Jejunum (tissue), 1 donor: Measurements from ENCODE around the genes TEX55 and NR1I2.

- PRO-cap = unidirectional peak, minus-strand start at chr3:117427696
Measured at GRCh38 chr3:117427544-117427840, 982.2 kb upstream of the LSAMP start.

DNA sequence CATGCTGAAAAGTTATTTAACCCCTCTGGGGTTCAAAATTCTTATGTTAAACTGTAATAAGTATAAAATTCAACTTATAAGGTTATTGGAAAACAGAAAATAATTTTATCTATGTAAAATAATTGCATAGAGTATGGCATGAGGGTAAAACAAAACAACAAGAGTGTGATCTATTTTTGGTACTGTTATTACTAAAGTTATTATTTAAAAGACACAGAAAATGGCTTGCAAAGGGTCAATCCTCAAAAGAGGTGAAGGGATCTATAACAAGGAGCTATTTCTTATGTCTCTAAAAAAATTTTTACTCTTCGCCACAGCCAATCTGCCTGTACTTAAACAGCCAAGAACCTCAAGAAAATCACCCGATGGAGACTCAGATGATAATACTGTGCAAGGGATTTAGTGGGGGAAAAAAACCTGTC lies 1293.2 kb upstream of the LSAMP start:
- PRO-cap = no peak

GRCh38 chr3:118742971-118743132 lies 291.8 kb downstream of the IGSF11 start:
- PRO-cap = no peak

DNA sequence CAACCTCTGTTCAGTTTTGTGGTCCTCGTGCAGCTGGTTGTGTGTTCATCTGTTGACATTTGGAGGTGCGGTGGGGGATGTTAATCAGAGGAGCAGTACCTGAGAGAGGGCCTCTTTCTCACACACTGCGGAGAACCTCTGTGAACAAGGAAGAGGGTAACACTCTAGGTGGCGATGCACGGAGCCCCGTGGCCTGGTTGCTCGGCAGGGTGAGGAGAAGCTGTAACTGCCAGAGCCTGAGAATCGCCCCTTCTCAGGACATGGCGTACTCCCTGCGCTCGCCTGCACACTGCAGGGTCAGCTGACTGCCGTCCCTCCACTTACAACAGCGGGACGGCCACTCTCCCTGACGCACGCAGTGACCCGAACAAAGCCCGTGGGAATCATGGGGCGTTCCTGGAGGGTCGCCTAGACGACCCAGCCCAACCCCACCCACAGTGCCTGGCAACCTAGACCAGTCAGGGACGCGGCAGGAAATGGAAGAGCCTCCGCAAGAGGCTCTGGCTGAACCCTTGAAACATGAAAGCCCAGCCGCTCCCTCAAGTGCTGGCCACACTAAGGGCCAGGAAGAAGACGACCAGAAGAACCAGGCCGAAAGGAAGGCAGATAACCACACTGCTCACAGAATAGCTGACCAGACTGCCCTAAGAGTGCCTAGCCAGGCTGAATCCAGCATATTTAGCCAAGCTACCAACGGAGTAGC lies at the start of gene TEX55:
Gene TEX55, plus strand, starts transcription at position 452 of the 703 bp plus-strand sequence.
- PRO-cap = no peak

DNA sequence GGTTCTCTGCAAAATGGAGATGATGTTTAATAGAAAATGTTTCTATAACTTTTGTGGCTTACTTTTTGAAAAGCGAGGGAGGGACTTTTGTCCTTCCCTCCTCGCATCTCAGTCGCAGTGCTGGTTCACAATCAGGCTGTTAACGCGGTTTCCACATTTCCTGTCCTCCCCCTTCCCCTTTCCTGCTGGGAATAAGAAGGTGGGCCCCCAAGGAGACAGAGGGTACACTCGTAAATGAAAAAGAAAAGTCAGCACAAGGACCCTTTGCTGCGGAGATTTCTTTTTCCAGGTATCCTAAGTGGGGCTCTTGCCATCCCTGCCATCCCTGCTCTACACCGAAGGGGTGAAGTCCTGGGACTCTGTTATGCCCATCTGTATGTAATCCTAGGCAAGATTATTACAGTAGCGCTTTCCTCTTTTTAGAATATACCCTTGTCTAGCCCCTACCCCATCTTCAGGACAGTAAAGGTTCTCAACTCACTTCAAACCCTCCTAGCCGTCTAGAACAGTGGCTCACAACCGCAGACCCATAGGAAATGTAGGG lies 29.6 kb downstream of the ARHGAP31 start:
- PRO-cap = no peak

DNA sequence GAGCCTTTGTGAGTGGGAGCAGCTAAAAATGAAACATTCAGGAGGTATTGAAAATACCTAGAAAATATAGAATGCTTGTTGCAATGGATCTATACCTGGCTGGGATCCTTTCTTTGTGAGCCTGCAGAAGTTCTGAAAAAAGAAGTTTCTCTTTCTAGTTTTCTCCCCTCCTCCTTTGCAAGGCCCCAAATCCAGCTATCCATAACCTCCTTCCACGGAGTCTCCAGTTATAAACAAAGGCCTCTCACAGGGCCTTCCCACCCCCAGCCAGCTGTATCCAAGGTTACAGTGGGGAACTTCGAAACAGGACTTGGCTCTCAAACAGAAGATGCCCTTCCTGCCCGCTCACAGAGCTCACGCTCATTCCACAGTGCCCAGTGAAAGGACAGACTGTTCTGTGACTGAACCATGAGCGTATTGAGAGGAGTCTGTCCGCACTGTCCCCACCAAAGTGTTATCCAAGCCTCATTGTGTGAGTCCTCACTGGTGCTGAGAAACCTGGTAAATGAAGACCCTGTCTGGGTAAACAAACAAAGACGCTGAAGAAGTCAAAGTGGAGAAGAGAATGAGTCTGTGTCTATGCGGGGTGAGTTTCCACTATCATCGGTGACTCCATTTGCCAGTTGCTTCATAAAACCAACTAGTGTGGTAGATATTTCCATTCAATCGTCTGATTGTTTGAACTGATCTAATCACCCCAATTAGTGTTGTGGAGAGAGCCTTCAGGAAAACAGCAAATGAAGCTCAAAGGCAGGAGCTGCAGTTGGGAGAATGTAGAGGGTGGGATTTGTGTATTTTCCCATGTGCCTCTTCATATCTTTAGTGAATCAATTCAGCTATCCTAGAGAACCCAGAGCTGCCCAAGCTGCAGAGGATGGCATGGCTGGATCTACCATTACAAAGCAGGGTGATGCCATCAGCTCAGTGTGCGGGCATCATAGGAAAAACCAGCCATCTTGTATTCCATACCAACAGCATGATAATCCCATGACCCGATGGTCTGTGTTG lies 35.5 kb downstream of the ARHGAP31 start:
- PRO-cap = no peak

DNA sequence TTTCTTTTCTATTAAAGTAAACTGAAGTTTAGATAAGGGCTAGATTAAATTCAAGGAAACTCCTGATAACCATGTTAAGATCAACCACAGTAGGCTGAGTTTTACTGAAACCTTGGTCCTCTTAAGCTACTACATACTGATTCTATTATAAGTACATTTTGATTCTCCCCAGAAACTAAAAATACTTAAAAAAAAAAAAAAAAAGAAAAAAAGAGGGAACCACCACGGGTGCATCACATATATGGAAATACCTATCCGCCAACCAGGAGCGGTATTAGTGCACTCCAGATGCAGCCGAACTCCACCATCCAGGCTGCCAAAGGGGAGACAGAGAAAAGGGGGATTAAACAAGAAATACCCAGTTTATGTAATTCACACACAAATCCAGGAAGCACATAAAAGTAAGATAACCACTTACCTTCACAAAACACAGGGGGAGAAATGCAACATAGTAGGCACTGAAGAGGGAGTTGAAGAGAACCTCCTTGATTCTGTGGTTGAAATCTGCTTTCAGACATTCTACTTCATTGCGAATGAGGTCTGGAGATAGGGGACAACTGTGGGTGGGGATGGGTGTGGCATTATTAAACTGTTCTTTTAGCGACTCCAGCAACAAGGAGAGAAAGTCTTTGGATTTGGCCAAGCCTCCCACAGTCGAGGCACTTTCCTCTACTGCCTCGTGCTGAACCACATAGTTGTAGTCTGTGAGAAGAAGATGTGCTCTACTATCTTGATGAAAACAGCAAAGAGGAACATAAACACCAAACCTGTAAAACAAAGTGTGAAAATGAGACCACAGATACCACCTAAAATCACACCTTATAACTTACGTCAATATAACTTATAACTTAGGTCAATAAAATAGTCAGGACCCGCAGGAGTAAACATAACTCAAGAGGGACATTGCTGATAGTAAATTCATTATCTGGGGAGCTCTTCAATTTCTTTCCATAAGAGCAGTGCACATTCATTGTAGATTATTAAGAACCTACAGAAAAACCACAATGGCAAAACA lies 25.8 kb downstream of the TMEM39A start:
- PRO-cap = no peak

GRCh38 chr3:119555037-119555825 lies 4.2 kb downstream of the CD80 start:
- PRO-cap = no peak

DNA sequence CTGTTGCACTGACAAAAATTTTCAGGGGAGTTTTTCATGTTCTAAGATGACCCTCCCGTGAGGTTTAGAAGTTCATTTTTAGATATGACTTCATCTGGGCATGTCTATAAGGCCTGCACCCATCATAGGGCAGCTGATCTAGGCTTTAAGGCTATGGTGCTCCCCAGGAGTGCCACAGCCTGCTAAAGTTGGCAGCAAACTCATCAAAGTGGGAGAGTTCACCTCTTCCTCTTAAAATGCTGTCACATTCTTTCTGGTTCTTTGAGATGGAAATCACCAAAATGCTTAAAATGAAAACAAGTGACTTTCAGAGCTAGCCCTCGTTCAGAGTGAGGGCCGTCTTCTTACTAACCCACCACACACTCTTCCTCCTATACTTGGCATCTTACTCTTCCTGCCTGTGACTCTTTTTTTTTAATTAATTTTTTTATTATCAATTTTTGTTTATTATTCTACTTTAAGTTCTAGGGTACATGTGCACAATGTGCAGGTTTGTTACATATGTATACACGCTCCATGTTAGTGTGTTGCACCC lies 3.4 kb upstream of the CD80 start:
- PRO-cap = no peak

GRCh38 chr3:119651992-119652834 lies 8.2 kb downstream of the POPDC2 start:
- PRO-cap = no peak

- PRO-cap = no peak
Measured at GRCh38 chr3:119658810-119659773, 1.3 kb downstream of the POPDC2 start.

DNA sequence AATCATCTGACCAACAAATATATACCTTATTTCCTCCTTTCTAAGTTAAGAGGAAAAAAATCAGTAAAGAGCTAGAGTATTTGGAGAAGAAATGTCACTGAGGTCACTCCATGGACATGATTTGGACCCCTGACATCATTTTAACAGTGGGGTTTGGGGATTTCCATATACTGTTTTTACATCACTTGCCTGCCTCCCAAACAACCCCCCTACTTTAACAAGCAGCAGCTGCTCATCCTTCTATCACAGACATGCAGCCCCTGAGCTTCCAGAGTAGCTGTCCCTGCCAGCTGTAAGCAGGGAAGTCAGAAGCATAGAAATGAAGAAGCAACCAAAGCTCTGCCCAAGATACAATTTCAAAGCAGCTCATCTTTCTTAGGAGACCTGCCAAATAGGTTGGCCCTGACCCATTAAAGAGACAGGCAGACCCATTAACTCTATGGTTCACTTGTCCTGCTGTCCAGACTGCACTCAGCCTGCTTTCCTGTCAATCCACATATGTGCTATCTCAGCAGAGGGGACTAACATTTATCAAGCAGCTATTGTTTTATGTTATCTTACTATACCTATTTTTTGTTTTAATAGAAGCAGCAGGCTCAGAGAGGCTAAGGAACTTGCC lies 2.6 kb upstream of the POPDC2 start:
- PRO-cap = no peak

GRCh38 chr3:119781317-119782332 lies at the start of gene NR1I2:
Gene NR1I2 (plus strand): TSS chr3:119782101.
- PRO-cap = unidirectional peak, plus-strand start at chr3:119782067

DNA sequence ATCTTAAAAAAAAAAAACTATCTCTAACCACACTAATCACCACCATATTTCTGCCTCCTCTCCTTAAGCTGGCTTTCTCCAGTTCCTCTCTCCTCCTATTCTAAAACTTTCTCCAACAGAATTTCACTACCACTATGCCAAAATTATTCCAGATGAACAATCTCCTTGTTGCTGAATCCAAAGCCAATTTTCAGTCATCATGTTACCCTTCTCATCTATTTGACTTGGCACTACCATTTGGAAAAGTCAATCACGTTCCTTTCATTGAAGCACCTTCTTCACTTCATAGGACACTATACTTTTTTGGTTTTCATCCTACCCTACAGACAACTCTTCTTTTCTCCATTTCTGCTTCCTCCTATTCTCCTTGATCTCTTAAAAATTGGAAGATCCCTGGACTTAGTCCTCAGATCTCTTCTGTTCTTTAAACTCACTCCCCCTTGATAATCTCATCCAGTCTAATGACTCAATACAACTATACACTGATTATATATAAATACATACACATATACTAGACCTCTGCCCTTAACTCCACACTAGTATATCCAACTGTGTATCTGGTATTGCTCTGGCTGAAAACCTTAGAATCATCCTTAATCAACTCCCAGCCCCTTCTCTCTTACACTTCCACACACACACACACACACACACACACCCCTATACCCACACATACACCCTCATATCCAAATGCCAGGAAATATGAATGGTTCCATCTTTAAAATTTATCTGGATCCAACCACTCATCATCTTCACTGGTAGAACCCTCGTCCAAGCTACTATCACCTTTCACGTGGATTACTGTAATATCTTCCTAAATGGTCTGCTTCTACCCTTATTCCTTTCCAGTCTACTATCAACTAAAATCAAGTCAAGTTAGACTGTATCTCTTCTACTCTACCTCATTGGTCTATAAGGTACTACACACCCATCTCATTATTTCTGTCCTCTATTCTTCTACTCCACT lies 144.1 kb downstream of the NR1I2 start:
- PRO-cap = no peak

GRCh38 chr3:119996282-119996973 lies 97.8 kb downstream of the GSK3B start:
- PRO-cap = no peak

DNA sequence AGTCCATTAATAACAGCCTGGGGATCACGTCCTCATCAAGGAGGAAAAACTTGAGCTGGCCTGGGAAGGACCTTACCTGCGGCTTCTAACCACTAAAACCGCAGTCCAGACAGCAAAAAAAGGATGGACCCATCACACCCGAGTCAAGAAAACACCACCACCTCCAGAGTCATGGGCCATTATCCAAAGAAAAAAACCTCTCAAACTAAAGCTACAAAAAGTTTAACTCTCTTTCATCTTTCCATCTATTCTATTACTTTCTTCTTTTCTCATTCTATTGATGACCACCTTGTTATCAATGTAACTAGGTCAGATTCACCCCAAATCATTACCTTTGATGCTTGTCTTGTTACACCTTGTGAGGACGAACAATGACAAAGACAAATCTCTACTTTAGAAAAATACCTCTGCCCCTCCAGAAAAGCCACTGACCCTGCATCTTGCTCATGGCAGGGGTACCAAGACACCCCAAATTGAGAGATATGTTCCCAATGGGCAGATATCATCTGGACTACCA lies 51.1 kb downstream of the GSK3B start:
- PRO-cap = no peak

- PRO-cap = no peak
Measured at GRCh38 chr3:120145589-120146057, 51.4 kb upstream of the GSK3B start.

- PRO-cap = no peak
Measured at GRCh38 chr3:120498939-120499437, 48.2 kb upstream of the FSTL1 start.

DNA sequence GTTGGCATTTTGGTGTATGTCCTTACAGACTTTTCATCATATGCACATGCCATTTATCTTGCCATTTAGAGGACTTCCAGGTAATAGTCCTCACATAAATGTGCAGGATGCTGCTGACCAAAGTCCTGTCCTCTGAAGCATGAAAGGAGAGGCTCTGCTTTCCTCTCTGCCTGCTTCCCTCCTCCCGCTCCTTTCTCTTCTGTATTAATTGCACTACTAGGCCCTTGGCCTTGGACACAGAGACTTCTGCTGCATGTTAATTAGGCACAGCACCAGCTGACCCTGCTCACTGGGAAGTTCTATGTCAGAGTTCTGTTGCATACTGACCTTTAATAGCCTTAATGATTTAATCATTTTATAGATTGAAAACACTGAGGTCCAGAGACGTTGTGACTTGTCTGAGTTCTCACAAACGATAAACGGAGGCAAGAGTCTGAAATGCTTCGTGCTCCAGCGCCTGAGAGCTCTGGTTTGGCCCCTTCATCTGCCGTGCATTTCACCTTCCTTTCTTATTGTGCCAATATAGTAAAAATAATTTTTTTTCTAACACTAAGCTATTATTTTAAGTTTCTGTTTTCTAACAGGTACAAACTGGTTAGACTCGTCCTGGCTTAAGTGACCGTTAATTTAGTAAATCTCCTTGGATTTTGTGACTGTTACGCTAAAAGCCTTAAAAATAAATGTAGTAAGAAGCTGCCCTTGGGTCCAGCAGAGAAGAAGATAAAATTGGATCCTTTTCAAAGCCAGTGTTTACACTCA lies 29.4 kb upstream of the NDUFB4 start:
- PRO-cap = no peak

DNA sequence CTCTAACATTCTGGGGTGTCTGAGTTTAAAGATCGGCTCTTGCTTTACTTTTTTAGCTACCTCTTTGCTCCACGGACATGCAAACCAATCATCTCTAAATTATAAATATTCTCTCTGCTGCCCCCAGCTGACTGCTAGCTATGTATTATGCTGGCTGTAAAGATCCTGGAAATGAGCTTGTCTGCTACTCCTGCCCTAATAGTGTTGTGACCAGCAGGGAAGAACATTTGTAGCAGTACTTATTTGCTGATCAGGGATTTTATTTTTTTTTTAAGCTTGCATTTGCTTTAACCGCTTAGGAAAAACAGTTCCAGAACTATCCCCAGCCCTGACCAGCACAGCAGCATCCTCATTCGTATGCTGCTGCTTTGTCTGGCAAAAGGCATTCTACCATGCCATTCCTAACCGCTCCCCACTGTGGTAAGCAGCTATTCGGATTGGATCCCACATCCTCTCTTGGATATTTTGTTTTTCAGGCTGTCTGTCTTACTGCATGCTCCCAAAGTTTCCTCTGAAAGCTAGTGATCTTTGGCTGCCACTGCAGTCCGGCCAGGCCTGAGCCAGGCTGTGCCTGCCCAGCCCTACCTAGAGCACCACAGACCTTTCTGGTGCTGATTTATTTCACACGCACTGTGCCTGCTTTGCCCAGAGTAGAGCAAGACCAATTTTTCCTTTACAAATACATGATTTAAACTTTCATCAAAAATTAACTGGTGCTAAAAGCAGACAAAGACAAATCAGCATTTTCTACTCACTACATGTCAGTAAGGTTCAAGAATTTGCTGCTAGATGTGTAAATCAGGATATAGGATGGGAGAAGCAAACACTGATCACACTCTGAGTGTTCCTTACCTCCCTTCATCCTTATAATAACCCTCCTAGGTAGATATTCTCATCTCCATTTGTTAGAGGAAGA lies 28.1 kb upstream of the NDUFB4 start:
- PRO-cap = no peak